Mesenteric fat pad (tissue), 1 donor: ENCODE results near the gene NFATC2.

DNA sequence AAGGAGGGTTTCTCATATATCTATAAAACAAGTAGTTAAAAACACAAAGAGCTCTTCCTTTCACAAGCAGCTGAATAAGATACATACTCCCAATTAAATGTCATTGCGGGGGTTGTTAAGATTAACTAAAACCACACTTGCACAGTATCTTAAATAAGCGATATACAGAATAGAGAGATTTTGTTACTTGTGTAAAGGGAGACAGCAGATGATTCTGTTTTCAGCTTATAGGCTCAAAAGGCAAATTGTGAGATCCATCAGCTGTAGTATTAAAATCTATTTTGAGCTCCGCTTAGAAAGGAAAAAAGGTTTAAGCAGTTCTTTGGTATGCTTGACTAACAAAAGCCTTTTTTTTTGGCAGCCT lies 1.4 kb downstream of the PTPN1 start:
- PRO-cap = no peak

GRCh38 chr20:50519406-50520025 lies 9.3 kb downstream of the PTPN1 start:
- PRO-cap = no peak

GRCh38 chr20:50523614-50524203 lies 13.5 kb downstream of the PTPN1 start:
- PRO-cap = no peak

DNA sequence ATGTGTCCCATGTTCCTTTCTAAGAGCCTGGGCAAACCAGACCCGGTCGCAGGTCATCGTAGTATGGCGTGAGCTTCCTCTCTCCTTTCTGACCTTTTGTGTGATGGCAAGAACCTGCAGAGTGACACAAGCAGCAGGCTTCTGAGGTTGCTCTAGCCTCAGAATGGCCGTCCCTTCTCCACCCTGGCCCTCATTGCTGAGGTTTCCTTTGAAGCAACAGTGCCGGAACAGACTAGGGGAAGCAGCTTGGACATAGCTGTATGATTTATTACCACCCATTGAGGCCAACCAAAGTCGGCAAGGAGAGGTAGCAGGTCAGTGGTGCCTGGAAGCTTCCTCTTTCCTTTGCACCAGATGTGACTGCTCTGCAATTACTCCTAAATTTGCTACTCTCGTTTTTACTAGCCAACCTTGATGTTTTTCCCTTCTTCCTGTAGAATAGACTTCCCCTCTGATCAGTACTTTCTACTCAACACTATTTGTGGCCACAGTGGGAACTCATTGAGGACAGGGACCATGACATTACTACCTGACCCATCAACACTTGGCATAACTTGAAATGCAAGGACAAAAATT lies 31.4 kb downstream of the PTPN1 start:
- PRO-cap = no peak

DNA sequence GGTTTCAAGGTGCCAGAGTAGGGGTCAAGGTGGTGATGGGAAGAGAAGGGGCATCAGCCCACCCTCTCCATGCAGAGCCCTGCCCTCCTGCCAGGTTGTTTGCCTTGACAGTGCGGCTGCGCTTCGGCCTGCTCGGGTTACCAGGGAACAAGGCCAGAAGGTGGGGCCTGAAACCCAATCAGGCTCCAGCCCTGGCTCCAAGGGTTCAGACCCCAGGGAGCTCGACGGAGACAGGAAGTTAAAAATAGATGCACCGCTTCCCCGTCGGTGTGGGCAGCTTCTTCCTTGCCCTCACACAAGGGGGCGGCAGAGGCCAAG lies 65.4 kb downstream of the RIPOR3 start:
- PRO-cap = no peak

- PRO-cap = no peak
Measured at GRCh38 chr20:50662940-50663591, 28.3 kb downstream of the RIPOR3 start.

DNA sequence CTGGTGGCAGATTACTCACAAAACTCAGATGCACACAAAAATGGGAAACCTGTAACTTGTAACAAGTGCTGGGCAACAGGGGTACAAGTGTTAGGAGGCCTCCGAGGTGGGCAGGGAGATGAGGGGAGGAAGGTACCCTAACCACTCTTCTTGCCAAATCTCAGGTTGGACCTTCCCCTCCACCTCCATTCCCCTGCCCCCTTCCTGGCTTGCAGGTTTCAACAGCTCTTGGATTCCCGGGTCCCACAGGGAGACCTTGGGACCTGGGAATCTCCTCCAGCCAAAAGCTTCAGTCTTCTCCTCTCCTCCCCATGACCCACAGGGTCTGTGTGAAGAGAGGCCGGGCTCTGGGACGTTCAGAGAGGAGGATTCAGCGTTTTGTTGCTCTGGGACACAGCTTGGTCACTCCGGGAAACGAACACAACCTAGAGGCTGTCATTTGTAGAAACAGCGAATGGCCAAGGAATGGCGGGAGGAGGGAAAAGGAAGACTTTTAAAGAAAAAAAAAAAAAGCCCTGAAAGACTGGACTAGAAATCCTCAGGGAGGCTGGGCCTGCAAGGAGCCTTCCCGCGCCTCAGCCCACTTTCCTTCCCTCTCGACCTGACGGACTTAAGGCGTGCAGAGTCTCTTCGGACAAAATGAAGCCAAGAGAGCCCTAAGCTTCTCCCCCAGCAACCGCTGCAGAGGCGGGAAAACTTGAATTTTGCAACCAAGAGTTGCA lies 1.1 kb upstream of the PARD6B start:
- PRO-cap = no peak

DNA sequence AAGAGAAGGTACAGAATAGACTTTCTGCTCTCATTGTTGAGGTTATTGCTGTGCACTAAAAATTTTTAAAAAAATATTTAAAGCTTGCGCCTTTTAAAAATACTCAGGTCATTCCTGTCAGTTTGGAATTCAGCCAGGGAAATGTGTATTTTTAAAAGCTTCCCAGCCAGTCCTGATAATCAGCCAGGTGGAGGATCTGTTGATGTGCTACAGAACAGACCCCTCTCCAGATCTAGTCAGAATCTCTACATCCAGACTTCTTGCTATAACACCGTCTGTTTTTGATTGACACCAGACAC lies 11.6 kb downstream of the PARD6B start:
- PRO-cap = no peak

- PRO-cap = no peak
Measured at GRCh38 chr20:50761352-50762389, 30.3 kb downstream of the PARD6B start.

- PRO-cap = no peak
Measured at GRCh38 chr20:50822056-50822403, 27.2 kb downstream of the BCAS4 start.

GRCh38 chr20:50904668-50905576 lies 26.3 kb downstream of the ADNP start:
- PRO-cap = no peak

DNA sequence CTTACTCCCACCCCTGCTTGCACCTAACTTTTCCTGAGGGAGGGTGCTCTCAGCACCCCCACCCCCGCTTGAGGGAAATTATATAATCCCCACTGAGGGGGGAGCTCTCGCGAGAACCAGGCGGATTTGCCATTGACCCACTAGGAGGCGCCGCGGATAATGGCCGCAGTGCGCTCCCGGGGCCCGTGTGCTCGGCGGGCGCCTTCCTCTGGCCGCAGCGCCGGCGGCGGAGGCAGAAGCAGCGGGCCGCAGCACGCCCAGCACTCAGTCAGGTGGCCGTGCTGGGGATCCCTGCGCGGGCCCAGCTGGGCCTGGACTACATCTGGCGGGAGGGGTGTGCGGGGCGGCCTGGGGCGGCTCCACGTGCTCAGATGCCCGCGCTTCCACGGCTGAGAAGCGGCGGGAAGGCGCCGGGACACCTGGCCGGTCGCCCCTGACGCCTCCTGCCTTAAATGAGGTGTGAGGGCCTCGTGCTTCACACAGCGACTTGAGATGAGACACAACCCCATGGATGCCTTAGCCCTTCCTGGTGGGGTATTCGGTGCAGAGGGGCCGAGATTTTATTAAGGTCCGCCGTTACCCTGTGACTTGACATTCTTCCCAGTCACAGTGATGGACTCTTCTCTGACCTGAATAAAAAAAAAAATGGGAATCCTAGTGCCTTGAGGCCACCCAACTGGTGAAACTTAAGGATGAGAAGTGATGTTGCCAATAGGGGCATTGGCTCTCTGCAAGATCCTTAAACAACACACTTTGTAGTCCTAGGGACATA lies 499 bp upstream of the ADNP start:
- PRO-cap = bidirectional peak, plus-strand start at position 168 of the sequence, minus-strand start outside the sequence

DNA sequence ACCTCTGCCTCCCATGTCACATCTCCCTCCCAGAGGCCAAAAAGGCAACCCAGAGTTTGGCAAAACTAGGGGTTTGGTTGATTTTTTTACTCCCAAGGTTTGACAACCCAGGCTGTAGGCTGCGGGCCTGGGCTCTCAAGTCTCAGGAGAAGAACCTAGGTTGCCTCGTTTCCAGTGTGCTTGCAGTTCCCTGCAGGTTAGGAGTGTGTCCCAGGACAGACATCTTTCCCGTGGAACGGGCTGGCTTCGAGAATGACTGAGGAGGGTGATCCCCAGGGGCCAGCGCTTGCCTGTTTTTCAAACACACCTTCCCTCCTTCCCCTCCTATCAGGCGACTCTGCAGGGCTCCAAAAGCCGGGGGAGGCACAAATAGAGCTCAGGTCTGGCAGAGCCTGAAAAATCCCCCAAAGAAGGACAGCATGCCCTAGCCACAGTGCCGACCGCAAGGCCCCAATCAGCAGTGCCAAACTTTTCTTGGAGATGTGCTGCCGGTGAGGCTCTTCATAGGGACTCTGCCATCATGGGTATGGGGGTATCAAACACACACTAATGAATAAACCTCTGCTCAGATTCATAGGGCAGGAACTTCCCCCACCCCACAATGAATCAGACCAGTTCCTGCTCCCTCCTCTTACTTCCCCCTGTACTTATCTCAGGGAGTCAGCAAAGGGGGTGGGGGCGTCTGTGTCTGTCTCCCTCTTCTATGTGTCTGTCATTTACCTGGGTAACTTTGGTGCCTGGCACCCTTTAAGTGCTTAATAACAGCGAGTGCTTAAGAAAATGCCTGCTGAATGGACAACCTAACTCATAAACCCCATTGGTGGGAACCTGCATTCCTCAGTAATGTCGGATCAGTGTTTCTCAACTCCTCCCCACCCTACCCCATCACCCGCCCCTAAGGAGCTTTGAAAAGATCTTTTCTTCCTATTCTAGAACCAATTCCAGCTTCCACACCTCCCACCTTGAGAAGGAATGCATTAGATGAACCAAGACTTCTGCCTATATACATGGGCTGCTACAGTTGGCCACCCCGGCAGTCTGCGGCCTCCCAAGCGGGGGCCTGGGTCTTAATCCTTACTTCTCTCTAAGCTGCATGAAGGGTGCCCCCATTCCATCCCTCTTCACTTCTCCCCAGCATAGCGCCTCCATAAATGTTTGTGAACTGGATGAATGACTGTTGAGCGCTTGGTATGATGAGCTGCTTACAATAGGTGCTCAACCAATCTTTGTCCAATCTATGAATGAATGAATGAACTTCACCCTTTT lies 1.5 kb downstream of the KCNG1 start:
- PRO-cap = no peak

DNA sequence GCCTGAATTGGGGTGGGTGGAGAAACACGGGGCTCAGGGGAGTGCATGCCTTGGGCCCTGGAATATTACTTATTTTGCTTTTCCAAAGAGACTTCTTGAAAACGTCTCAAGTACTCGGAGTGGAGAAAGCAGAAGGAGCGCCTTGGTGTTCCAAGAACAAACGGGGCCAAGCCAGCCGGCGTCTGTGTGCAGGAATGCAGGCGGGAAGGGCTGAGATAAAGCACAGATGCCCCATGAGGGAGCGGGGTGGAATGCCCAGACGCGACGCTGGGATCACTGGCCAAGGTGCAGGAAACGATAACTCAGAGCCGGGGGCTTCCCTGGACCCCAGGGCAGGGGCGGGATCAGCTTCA lies 114.2 kb downstream of the NFATC2 start:
- PRO-cap = no peak

GRCh38 chr20:51487431-51488333 lies 54.8 kb downstream of the NFATC2 start:
- PRO-cap = no peak

GRCh38 chr20:51491906-51493238 lies 50.1 kb downstream of the NFATC2 start:
- PRO-cap = no peak

DNA sequence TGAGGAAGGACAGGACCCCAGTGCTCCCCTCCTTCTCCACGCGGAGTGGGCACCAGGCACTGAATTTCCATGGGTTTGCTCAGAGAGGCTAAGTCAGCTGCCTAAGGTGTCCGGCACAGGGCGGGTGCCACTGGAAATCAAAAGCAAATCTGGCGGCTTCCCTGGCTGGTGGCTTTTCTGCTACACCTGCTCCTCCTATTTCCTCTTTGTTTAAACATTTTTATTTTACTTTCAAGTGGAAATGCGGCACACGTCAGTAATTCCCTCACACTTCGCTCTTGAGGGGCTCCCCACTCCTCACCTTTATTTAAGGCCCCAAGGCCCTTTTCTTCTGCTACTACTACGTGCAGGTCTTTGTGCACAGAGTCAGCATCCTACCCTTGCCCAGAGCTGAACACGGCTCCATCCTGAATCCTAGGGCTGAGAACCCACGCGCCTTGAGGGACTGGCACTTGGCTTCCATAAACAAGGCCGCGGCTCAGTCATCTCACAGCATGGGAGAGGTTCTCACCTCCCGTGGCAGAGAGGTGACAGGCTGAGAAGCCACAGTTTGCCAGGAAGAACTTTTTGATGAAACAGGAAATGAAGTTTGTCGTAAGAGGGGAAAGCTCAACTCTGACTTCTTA lies 48.2 kb downstream of the NFATC2 start:
- PRO-cap = no peak

GRCh38 chr20:51522951-51523907 lies 19.3 kb downstream of the NFATC2 start:
- PRO-cap = no peak

DNA sequence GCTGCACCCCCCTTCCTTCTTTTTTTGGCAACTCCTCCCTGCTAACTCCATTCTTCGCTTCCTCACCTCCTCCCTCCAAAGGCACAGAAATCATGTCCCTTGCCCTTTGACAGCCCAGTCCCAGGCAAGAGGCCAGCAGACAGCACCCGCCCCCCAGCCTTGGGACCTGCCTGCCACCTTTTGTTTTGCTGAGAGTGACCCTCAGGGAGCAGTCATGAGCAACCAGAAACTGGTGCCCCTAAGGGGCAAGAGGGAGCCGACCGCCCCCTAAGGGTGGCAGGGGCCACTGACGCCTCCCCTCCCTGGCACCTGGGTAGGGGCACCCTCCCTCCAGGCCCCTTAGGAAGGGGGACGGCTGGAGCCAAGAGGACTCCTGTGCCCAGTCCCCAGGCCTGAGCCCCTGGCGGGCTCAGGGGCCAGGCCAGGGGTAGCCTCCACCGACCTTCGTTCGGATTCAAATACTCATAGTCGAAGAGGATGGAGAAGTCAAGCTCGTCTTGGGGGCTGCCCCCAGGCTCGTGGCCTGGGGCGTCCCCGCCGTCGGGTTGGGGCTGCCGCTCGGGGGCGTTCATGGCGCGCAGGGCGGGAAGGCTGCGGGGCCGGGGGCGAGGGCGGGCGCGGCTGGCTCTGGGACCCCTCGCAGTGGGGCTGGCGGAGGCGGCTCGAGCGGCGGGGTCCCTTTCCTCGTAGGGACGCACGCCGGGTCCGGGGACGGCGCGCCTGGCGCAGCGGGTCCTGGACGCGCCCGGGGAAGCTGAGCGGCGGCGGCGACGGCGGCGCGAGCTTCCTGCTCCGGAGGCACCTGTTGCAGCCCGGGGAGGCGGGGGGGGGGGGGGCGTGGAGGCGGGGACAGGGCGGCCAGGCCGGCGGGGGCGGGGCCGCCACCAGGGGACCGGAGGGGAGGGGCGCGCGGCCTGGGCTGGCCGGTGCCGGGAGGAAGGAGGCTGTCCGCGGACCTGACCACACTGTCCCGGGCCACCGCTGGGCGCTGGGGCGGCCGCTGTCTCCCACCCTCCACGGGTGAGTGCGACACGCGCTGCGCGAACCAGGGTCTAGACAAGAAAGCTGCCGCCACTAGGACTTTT lies at the start of gene NFATC2:
Gene NFATC2, minus strand, starts transcription at position 792 of the 1,085 bp plus-strand sequence.
- PRO-cap = unidirectional peak, minus-strand start at position 756 of the sequence

DNA sequence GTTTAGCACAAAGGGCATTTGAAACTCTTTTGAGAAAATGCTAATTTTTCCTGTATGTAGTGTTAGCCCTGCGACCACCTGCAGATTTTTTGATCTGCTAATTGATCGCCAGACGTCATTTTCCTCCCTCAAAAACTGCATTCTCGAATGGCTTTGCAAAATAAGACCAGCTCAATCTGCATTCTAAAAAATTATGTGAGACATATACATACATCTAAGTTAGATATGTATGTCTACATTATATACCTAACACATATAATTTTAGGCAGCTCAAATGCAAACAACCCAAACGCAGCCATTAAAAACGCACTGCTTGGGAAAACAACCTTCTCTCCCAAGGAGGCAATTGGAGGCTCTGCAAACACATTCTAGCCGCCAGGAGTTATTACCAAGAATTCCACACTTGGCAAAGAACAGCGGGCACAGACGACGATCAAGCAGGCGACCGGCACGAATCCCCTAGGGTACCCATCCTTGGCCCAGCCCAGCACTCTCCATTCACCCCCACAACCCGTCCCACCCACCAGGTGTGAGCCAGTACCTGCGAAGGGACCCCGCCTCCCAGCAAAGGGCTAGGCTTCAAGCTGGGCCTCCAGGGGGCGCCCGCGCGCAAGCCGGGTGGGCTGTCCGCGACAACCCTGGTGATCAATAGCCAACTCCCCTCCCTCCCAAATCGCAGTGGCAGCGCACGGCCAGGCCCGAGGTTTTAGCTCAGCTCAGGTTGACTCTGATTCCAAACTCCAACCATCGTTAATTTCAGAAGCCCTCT lies 2.4 kb downstream of the SALL4 start:
- PRO-cap = no peak